Neural cell (in vitro differentiated cells): Measurements from ENCODE around the genes ANKRD13A and ANAPC7.

GRCh38 chr12:109736477-109736928 is 22.9 kb downstream of the FAM222A start:
- RAMPAGE, long total RNA = no peak

DNA sequence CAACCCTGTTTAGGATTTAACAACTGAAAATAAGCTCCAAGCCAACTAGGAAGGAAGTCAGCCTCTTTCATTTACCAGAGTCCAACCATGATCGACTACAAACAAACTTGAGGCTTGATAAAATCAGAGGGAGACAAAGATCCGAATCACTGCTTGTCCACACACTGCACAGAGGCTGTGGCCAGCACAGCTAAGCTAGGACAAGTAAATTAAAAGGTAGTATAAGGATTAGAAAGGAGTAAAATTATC is 40.3 kb downstream of the FAM222A start:
- RAMPAGE, long total RNA = no peak

GRCh38 chr12:109879120-109879786 is 1.1 kb downstream of the GLTP start:
- RAMPAGE, long total RNA = no peak

- RAMPAGE, long total RNA = no peak
Measured at GRCh38 chr12:109949041-109949548, 47.1 kb downstream of the GIT2 start.

DNA sequence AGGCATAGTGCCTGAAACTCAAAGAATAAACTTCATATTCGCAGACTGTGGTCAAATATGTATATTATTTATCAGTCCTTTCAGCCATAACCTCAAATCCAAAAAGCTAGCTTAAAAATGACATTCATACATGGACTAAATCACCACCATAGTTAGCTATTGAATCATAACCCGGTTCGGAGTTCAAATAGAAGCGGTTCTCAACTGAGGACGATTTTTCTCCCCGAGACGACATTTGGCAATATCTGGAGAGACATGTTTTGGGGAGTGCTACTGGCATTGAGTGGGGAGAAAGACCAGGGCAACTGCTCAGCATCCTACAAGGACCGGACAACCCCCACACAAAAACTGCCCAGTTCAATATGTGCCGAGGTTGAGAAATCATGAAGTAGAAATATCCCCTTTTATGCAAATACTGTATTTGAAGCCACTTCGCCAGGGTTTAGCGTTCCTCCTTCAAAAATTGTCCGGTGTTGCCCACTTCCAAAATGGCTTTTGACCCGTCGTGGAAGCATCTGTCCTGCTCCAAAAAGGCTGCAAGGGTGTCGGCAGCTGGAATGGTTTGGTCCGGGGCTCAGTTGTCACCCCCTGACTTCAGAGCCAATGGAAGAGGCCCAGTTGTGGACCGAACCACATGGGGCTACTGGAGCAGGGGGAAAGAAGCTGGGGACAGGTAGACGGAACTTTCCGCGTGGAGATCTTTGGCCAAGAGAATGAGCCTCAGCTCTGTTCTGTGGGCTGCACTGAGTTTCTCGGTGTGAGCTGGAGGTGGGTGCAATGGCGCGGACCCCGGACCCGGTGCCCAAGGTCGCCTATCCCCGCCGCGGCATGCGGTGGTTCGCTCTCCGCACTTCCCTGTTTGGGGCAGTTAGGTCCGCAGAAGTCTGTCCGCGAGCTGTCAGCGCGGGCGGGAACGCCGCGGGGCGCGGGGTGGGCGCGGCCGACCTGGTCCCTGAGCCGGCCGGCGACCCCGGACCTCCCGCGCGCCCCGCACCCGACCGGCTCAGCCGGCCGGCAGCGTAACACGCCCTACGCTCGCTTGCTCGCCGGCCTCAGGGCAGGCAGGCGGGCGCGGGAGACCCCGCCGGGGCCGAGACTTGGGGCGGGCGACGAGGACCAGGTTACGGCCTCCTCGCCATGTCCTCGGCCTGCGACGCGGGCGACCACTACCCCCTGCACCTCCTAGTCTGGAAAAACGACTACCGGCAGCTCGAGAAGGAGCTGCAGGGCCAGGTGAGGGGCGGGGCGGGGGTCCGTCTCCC is at the start of gene ANKRD13A:
ANKRD13A (plus strand) TSS at position 879 of the 1,262 bp plus-strand sequence.
- RAMPAGE, long total RNA = start-site peak on the minus strand centred at position 557 of the sequence, 39 bp wide, 13 and 28 reads in 2 replicates

DNA sequence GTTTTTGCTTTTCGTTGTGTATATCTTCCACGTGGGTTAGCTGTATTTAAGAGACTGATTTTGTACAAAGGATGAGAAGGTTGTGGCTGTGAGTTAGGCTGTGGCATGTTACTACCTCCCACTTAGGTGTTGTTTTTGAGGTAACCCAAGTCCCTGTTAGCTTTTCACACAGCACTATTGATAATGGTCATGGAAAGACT is 12.5 kb downstream of the C12orf76 start:
- RAMPAGE, long total RNA = no peak

GRCh38 chr12:110244714-110245307 is 36.2 kb upstream of the ATP2A2 start:
- RAMPAGE, long total RNA = no peak

DNA sequence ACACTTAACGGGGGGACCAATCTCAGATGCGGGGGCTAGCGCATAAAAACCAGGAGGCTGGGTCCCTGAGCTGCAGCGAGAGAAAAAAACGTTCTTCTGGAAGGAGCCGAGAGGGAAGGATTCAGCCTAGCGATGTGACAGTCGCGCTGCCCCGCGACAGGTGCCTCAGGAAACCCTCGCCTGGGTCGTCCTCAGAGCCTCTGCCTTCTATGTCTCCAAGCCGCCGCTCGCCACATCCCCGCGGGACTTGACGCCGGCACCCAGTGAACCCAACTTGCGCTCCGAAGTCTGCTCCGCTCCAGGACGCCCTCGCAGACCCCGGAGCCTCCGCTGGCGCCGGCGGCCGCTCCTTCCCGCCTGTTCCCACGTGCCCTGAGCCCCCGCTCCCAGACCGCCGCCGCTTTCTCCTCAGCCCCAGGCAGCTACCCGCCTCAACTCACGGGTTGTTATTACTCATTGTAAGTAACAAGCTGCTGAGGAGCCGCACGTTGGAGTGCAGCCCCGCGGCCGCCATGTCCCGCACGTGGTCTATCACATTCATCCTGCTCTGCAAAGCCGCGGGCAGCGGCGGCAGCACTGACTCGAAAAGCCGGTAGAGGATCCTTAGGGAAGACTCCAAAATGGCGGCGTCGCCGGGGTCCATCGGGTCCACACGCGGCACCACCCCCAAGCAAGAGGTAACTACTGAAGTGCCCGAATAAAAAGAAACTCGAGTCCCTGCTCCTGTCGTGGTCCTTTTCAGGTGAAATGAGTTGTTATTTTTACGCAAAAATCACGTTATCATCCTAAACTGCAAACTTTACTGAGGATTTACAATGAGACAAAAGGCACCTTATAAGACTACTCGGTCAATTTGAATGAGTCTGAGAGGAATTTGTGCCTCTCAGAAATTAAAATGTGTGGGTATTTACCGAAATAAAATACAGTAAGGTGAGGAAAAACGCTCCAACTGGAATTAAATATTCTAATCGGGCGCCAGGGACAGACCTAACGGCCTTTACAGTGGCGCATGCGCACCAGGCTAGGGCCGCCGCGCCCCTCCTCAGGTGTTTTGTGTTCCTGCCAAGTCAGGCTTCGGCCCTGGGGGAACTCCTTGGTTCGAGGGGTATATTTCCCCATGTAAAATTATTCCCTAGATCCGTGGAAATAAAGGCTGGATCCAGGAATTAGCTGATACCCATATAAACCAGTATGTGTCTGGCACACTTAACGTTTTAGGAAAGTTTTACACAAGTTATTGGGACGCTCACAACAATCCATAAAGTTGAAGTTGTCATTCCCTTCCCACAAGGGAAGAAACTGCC is at the start of gene ANAPC7:
ANAPC7 (minus strand) TSS at position 622 of the 1,304 bp plus-strand sequence.
- RAMPAGE, long total RNA = no peak

- RAMPAGE, long total RNA = no peak
Measured at GRCh38 chr12:110661211-110662053, 27.5 kb downstream of the HVCN1 start.

DNA sequence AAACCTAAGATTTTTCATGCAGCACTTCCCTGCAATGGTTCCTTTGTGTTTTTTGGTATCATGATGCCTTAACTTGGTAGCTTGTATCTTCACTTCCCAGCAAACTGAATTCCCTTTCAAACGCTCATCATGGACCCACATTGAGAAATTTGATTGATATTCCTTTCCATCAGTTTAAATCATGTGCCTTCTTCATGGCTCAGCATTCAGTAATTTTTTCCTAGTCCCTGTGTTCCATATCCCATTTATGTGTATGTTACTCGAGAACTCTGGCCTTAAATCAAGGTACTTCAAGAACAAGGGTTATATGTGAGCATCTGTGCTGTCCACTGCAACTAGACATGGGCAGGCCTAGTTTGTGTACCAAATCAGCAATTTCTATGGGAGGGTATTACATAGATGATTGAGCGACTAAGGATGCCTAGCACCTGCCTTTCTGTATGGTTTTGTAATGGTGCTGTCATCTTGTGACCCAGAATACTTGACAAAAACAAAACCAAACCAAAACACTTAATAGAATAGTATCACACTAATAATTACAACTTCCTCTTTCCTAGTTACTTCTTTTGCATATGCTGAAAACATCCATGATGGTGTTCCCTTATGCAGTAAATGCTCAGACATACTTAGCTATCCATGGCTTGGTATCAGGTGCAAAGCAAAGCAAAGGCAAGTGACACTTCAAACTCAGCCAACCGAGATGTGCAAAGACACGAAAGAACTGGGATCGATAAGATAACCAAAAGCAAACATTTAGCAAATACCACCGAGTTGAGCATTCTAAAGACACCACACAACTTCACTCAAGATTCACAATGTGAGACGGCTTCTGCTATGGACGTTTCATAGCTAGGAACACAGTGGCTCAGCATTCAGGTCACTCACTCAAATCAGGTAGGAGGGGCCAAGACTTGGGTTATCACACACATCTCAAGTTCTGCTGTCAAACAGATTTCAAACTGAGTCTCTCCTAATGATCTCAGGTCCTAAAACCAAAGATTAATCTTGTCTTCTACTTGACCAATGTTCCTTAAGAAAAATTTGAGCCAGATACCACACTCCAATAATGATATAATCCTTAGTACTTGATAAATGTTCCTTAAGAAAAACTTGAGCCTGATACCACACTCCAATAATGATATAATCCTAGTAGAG is 24.4 kb downstream of the PPP1CC start:
- RAMPAGE, long total RNA = no peak

- RAMPAGE, long total RNA = no peak
Measured at GRCh38 chr12:110860832-110861507, 14.2 kb downstream of the CCDC63 start.

DNA sequence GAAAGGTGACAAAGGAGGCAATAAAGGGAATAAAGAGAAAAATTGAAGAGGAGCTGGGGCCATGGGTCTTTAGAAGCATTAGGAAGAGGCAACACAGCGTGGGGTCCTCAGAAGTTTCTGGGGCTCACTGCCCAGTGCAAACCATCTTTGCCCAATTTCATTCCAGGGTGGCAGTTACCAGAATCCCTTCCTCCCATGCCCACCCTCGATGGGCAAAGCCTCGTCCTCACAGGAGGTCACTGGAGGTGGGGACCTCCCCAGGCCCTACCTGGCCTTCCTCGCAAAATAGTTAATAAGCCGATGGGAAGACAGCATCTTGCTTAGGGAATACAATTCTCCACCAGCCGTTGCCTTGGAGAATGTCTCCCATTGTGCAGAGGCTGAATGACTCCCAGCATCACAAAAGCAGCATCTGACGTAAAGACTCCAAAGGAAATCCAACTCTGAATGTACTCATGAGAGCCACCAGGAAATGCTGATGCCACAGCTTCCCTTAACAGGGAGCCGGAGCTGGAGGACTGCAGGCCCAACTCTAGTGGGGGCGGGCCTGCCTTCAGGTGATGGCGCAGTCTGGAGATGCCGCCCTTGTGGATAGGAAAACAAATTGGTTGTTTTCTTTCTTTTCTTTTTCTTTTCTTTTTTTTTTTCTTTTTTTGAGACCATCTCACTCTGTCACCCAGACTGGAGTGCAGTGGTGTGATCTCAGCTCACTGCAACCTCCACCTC is 15.5 kb downstream of the CCDC63 start:
- RAMPAGE, long total RNA = no peak

GRCh38 chr12:111034579-111035329 is 789 bp downstream of the CUX2 start:
- RAMPAGE, long total RNA = no peak

- RAMPAGE, long total RNA = no peak
Measured at GRCh38 chr12:111406764-111407747, 1.3 kb downstream of the SH2B3 start.

- RAMPAGE, long total RNA = no peak
Measured at GRCh38 chr12:111430101-111430735, 24.5 kb downstream of the SH2B3 start.

DNA sequence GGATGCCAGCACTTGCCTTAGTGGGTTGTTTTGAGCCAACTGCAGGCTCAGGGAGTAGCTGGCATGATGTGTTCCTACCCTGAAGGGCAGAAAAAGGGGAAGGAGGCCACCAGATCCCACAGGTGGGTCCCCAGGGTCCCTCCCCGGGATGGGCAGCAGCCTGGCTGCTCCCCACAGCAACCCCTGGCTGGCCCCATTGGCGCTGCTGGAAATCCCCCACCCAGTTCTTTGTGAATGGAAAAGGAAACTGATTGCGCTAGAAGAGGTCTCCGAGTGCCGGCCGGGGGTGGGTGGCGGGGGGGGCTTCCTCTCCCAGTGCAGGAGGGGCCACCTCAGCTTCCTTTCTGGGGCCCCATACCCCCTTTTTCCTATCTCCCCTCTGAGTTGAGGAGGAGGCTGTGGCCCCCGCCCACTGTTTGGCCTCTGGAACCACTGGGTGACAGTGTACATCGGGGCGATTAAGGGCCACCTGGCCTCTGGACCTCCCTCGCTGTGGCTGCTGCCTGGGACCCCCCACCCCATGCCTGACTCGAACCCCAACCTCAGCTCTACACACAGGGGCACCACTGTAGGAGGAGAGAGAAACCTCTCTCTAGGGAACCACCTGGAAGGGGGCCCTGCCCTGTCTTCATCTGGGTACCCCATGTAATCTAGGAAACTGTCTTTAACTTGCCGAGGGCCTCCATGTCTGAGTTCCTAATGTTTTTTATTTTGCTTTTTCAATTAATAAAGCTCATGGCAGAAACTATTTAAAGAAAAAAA is 25.2 kb downstream of the SH2B3 start:
- RAMPAGE, long total RNA = no peak

DNA sequence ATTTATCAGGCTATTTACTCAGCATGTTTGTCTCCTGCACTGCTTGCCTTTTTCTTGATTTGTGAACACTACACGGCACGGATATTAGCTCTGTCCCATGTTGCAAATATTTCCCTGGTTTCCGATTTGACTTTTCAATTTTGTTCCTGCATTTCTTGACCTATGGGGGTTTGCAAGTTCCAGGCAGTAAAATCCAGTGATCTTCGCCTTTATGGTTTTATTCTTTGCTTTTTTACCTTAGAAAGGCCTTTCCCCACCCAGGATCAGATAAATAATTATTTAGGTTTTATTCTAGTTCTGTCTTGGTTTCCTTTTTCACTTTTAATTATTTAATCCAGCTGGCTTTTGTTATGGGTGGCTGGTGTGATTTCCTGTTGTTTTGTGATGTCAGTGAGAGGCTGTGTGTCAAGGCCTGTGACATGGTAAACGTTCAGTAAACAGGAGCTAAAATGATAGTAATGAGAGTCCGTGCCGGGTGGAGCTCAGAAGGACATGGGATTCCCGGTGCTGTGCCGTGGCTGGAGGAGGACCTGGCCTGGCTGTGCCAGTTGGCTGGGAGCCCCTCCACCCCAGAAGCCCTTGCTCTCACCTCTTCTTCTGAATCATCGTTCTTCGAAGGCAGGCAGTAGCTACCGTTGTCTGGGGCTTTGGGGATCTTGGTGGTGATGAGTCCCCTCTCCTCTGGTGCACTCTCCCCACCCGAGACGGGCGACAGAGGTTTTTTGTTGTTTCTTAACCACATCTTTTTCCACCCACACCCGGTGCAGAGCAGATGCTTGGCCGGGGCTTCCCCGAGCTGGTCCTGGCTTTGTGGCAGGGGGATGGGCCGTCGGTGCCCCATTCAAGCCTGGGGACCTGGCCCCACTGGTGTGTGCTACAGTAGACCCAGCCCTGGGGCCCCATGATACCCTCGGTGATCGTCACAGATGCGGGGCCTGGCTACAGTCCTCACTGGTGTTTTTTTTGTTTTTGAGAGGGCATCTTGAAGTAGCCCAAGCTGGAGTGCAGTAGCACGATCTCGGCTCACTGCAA is 29.0 kb downstream of the SH2B3 start:
- RAMPAGE, long total RNA = no peak

- RAMPAGE, long total RNA = no peak
Measured at GRCh38 chr12:111437649-111438346, 32.1 kb downstream of the SH2B3 start.

DNA sequence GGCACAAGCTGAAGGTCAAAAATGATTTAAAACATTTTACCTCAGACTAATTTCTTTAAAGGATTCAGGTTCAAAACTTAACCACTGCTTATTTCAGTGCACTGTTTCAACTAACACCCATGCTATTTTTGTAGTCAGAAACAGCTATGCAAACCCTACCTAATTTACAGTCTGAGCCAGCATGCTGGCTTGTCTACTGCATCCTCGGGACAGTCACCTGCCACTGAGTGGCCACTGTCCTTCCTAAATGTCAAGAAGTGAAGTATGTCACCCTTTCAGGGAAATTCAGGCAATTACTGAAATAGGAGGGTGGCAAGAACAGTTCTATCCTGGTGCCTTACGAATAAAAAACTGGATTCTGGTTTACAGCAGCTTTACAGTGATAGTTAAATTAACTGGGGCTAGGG is 43.1 kb downstream of the SH2B3 start:
- RAMPAGE, long total RNA = no peak

DNA sequence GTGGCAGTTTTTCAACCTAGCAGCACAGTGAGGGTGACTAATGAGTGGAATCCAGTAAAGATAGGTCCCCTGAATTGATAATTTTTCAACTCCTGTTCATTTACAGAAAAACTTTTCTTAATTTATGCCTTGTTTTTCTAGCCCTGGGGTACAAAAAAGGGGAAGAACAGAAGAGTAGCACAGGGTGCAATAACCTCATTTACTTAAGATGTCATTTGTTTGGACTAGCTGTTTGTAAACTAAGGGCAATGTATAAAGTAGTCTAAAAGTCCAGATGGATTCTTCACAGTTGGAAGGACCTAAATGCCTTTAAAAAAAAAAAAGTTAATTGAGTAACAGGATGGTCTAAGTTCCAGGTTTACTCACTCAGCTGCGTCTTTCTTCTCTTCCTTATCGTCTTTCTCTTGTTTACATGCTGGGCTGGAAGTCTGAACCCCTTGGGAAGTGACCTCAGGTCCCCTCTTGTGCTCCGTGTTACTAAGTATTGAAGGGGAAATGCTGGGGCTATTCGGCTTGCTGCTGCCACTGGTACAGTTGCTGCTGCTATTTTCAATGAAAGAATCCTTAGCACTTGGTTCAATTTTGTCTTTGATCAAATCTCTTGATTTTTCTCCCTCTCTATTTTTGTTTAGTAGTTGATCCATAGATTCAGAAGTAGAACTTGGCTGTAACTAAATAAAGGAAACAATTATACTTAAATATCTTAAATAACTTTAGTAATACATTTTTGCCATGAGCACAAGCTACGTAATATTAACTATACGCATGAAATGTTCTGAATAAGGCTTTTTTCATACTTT is 82.6 kb downstream of the SH2B3 start:
- RAMPAGE, long total RNA = no peak